Osteoblast (primary cell): ENCODE measurements around a stretch of chr14.

GRCh38 chr14:75429939-75430681 is 2.3 kb downstream of the JDP2 start:
- CAGE, long polyA plus RNA: no peak
- RRBS: no CpG with 5 or more reads among the region's 11 CpGs

GRCh38 chr14:75438526-75439294 is 10.9 kb downstream of the JDP2 start:
- CAGE, long polyA plus RNA: no peak
- RRBS: 74% methylated on average over 4 of the region's 20 CpGs

DNA sequence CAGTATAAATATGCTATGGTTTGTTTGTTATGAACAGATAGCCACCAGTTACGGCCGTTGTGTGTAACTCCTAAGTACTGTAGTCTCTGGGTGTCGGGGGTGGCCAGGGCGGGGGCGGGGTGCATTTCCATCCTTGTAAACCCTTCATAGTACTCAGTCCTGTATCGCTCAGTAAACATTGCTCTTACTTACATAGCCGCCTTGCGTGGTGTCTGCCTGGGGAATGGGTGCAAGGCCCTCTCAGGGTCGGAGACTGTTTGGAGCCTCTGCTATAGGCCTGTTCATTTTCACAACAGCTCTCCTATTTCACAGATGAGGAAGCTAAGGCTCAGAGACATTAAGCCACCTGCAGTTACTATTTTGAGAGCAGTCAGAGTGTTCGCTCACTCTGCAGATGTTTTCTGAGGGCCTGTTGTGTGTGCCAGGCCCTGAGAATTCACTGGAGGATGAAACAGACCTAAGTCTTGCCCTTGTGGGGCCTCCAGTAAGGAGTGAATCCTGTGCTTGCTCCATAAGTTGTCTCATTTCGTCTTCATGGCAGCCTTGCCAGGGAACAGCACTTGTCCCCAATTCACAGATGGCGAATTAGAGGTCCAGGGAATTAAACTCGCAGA is 42.5 kb downstream of the JDP2 start:
- CAGE, long polyA plus RNA: no peak
- RRBS: no CpG with 5 or more reads among the region's 13 CpGs

GRCh38 chr14:75811985-75812627 is 151.1 kb downstream of the TTLL5 start:
- CAGE, long polyA plus RNA: no peak
- RRBS: no CpG with 5 or more reads among the region's 4 CpGs

DNA sequence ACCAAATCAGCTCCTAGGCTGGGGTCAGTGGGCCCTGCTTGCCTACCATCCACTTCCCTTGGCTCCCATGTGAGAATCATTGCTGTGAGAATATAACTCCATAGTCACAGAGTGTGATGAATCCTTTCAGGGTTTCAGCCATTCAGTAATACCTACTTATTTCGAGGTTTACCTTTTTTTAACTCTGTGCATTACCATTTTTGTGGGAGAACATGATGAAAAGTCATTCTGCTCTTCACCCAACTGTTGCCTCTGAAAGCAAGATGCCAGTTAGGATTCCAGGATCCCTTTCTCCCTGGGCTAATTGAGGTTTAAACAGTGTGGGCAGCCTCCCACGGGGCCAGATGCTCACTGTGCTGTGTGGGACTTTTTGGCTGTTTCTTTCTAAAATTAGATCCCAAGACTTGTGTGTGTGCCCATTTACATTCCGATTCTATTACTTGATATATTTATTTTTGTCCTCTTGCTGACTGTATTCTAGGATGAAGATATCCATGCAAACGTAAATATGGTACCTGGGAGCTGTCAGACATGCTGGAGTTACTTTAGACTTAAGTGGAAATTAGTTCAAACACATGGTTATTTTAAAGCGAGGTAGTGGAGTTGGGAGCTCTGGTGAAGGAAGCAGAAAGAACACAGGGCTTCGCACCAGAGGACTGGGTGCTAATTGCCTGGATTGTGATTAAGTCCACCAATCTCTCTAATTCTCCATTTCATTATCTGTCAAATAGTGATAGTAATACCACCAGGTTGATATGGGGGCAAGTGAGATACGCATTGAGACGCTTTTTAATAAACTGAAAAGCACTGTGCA is 6.2 kb downstream of the IFT43 start:
- CAGE, long polyA plus RNA: no peak
- RRBS: no CpG with 5 or more reads among the region's 8 CpGs

DNA sequence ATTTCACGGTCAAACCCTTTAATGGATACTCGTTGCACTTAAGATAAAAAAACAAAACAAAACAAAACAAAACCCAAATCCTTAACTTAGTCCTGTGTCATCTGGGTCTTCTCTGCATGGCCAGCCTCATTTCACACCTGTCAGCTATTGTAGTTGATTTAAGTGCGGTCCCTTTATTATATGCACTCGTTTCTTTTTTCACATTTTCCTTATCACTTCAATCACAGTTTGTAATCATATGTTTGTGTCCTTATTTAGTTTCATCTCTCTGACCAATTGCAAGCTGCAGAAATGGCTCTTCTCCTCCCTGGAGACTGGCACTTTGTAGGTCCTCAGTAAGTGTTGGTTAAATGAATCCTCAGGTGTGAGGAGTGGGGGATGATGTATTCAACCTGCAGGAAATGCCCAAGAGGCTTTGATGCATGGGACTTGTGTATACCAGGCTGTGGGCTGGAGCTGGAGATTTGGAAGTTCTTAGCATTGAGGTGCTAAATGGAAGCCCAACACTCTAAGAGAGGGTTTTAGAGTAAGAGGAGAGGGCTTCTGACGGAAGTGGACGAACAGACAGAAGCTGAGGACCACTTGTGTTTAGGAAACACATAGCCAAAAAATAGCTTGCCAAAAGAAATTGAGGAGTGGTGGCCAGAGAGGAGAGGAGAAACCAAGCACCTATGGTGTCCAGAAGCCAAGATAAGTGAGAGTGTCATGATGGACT is 12.5 kb downstream of the IFT43 start:
- CAGE, long polyA plus RNA: no peak
- RRBS: no CpG with 5 or more reads among the region's 6 CpGs

- CAGE, long polyA plus RNA: no peak
- RRBS: no CpG with 5 or more reads among the region's 6 CpGs
These were observed 22.3 kb downstream of the GPATCH2L start for GRCh38 chr14:76173779-76174751.

GRCh38 chr14:76329528-76330164 is 46.3 kb upstream of the ESRRB start:
- CAGE, long polyA plus RNA: no peak
- RRBS: 7% methylated on average over 7 of the region's 27 CpGs

- CAGE, long polyA plus RNA: no peak
- RRBS: no CpG with 5 or more reads among the region's 8 CpGs
These were observed 38.4 kb upstream of the ESRRB start for GRCh38 chr14:76337458-76337943.

GRCh38 chr14:76775751-76776278 is 14.5 kb downstream of the VASH1 start:
- CAGE, long polyA plus RNA: no peak
- RRBS: no CpG with 5 or more reads among the region's 46 CpGs

DNA sequence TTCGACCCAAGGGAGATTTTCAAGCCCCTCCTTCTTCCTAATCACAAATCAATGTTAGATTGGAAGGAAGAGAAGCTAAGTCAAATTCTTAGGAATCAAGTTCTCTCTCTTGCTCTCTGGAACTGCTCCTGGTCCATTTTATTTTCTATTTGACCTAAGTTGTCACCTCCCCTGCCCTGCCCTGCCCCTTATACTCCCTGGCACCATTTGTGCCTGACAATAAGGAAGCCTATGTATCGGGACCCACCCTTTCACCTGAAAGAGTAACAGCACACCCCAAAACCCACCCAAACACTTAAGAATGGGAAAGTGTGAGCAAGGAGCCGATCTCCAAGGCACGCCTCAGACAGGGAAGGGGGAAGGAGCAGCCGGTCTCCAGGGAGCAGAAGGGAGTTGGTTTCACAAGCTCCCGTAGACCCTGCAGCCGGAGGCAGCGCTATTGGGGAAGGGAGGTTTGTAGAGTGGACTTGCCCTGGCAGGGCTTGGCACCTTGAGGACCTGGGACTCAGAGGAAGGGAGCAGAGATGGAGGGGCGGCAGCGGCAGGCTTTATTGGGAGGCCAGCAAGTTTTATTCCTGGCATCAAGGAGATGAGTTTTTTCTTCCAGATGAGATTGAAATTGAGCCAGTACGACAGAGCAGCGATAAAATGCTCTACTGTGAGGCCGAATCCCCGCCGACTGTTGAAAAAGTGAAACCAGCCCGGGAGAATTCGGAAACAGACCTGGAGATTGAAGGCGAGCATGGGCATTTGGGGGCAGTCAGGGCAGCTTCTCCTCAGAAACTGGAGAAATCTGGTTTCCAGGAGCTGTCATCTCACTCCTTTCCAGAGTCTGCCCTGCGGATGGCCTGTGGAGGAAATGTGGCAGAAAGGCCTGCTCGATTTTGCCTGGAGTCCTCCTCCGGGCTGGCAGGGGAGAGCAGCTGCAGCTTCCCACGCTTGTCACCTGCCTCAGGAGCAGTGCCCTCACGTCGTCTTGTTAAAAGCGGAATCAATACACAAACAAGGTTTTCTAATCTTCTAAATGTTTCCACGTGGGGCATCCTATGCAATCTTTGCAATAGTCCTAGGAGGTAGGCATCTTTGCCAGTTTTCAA is 1.8 kb downstream of the LRRC74A start:
- CAGE, long polyA plus RNA: no peak
- RRBS: 12% methylated on average over 3 of the region's 26 CpGs

- CAGE, long polyA plus RNA: no peak
- RRBS: no CpG with 5 or more reads among the region's 20 CpGs
These were observed 41.3 kb downstream of the LRRC74A start for GRCh38 chr14:76867401-76867978.

- CAGE, long polyA plus RNA: no peak
- RRBS: no CpG with 5 or more reads among the region's 16 CpGs
These were observed 59.8 kb downstream of the IRF2BPL start for GRCh38 chr14:76968615-76969159.

DNA sequence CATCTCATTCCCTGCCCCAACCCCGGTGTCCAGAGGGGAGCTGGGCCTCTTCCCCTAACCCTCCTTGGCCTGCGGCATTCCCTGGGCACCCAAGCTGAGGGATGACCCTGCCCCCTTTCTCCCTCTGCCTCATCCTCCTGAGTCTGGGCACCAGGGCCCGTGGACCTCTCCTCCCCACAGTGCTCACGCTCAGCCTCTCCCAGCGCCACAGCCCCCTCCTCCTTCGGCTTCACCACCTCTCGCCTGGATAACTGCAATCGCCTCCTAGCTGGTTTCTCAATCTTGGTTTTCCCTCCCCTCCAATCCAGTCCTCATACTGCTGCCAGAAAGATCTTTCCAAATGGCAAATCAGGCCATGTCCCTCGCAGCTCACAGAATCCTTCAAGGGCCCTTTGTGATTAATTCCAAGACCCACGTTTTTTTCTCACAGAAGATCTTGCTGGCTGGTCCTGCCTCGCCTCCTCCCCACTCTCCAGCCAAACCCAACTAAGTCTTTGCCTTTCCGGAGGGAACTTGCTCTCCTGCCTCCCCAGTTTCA is 16.2 kb downstream of the IRF2BPL start:
- CAGE, long polyA plus RNA: no peak
- RRBS: no CpG with 5 or more reads among the region's 12 CpGs

GRCh38 chr14:77038965-77039397 is 10.5 kb upstream of the IRF2BPL start:
- CAGE, long polyA plus RNA: no peak
- RRBS: no CpG with 5 or more reads among the region's 5 CpGs

DNA sequence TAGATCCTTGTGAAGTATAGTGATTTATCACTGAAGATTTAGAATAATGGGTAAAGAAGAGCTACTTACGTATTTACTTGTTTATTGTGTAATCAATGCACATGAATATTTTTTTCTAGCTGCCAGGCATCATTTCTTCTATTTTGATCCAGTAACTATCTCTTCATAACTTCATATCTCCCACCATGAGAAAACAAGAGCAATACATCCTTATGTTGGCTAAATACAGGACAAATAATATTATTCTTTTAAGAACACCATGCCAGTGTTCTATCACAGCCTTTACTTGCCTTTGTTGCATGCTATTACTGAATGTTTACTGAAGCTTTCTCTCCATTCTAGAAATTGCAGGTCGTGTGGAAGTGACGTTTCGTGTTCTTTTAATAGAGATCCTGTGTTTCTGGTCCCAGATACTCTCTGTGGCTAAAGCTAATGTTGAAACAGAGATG is 17.0 kb upstream of the CIPC start:
- CAGE, long polyA plus RNA: no peak
- RRBS: no CpG with 5 or more reads among the region's 4 CpGs

DNA sequence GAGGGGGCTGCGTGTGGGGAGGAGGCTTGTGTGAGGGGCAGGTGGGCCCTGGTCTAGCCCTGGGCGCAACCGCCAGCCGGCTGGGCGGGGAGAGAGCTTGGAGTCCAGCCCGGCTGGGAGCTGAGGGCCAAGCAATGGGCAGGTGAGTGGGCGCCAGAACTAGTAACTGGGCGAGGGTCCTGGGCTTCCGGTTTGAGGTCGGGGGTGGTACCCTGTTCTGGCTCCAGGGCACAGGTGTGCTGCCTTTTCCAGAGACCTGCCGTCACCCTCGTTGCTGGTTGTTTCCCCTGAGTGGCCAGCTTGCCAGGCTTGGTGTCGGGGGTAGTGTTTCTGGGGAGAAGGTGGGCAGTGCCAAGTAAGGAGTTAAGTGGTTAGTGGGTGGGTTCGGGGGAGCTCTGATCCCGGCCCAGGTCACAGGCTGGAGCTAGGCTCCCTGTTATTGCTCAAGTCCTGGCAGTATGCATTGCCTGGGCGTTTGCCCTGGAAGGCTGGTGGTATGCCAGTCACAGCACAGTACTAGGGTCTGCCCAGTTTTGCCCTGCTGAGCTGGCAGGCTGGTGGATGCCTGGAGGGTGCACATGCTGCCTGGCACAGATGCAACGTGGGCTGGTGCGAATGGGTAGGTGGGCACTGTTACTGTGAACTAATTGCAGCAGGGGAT is 656 bp downstream of the CIPC start:
- CAGE, long polyA plus RNA: no peak
- RRBS: 2% methylated on average over 3 of the region's 18 CpGs

GRCh38 chr14:77110888-77111642 is 13.0 kb downstream of the CIPC start:
- CAGE, long polyA plus RNA: no peak
- RRBS: no CpG with 5 or more reads among the region's 6 CpGs

- CAGE, long polyA plus RNA: no peak
- RRBS: no CpG with 5 or more reads among the region's 10 CpGs
These were observed 24.5 kb downstream of the POMT2 start for GRCh38 chr14:77296183-77296516.

GRCh38 chr14:77601598-77602546 is 14.6 kb downstream of the SPTLC2 start:
- CAGE, long polyA plus RNA: no peak
- RRBS: no CpG with 5 or more reads among the region's 19 CpGs